LHCN-M2 (cell line): ENCODE data around the genes DPEP2, DUS2 and SMPD3.

DNA sequence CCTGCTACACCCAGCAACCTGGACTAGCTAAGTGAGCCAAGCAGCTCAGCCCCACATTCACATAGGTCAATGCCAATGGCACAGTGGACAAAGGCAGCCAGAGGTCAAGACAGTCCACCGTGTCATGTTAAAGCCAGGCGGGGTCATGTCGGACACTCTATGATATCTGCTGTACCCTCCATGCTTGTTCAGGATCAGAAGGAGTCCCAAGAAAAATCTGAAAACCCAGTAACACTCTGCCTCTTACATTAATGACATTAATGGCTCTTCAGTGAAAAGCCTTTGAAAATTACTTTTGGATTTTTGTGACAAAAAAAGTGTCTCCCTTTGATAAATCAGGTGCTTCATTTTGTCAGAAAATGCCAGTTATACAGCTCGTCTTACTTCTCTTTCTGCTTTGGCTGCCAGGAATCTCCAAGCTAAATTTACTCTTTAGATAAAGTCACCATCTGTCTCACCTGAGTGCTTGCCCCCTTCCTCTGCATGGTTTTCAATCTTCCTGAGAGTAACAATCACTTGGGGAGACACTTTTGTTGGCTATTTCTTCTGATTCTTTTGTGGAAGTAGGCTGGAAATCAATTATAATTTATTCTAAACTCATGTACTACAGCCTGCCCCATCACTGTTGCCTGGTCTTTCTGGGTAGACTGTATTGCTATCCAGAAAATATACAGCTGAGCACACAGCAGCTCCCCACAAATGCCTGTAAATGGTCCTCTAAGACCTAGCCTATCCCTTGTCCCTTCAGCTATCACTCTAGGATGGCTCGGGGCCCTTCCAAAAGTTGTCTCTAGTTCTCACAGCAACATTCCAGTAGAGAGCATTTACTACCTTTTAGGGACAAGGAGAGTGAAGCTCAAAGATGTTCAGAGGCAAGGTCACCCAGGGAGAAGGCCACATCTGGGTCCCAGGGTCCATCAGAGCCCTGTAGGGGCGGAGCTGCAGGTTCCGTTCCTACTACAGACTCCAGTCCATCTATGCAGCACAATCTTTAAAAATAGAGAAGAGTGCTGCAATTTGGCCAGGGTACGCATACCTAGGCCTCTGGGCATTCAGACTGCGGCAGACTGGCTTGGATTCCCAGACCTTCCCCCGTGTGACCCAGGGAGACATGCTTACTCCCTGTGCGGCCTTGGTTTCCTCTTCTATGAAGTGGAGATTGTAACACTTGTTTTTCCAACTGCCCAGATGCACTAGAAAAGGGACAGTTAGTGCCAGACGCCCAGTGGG, 3.0 kb downstream of the SLC12A4 start:
- RAMPAGE, long total RNA: no peak

DNA sequence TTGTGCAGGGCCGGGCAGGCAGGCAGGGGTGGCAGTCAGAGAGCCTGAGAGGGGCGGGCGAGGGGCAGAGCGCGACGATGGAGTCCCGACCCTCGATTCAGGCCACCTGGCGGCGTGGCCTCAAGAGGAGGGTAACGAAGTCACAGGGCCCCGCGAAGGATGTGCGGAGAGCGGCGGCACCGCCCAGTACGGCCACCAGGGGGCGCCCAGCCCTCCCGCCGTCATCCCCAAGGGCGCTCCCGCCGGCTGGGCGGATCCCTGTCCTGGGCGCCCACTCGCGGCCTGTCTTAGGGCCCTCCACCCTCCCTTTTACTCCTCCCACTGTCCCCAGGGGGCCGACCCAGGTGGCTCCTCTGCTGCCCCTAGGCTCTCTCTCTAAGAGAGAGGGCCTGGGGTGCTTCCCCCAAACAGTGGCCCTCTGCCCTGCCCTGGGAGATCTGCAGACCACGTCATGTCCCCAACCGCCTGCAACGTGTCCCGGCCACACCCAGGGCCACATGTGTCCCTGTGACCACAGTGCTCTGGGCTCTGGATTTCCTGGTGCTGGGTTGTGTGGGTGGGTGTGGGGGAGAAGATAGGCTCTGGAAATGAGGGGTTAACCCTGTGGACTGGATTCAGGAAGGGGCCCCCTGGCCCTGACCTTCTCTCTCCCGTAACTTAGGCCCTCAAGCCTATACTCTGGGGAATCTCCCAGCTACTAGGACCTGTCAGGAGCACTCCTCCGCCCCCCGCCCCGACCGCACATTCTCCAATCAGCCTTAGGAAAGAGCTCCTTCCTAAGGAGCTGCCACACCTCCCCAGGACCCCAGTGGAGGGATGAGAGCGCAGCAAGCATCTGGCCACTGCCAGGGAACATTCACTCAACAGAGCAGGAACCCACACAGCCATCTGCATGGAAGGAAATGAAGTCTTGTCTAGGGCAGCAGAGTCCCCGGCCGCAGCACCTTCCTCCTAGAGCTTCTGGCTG, 5.8 kb downstream of the DPEP2 start:
- RAMPAGE, long total RNA: no peak

DNA sequence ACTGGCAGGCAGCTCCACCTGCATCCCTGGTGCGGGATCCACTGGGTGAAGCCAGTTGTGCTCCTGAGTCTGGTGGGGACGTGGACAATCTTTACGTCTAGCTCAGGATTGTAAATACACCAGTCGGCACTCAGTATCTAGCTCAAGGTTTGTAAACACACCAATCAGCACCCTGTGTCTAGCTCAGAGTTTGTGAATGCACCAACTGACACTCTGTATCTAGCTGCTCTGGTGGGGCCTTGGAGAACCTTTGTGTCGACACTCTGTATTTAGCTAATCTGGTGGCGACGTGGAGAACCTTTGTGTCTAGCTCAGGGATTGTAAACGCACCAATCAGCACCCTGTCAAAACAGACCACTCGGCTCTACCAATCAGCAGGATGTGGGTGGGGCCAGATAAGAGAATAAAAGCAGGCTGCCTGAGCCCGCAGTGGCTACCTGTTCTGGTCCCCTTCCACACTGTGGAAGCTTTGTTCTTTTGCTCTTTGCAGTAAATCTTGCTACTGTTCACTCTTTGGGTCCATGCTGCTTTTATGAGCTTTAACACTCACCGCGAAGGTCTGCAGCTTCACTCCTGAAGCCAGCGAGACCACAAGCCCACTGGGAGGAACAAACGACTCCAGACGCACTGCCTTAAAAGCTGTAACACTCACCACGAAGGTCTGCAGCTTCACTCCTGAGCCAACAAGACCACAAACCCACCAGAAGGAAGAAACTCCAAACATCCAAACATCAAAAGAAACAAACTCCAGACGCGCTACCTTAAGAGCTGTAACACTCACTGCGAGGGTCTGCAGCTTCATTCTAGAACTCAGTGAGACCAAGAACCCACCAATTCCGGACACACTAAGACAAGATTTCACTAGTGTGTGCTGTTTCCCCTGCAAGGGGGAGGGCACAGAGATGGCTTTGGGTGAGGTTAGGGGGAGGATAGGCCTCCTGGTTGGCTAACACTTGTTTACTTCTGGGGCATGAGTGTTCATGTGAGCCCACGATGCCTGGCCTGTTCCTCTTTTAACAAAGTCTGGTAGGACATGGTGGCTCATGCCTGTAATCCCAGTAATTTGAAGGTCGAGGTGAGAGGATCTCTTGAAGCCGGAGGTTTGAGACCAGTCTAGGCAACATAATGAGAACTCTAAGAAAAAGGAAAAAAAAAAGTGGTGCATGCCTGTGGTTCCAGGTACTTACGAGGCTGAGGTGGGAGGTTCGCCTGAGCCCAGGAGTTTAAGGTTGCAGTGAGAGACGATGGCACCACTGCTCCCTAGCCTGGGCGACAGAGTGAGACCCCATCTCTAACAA, at the start of gene DPEP2:
Gene DPEP2 (minus strand): TSS at position 870 of the 1,298 bp plus-strand sequence.
- RAMPAGE, long total RNA: no peak

DNA sequence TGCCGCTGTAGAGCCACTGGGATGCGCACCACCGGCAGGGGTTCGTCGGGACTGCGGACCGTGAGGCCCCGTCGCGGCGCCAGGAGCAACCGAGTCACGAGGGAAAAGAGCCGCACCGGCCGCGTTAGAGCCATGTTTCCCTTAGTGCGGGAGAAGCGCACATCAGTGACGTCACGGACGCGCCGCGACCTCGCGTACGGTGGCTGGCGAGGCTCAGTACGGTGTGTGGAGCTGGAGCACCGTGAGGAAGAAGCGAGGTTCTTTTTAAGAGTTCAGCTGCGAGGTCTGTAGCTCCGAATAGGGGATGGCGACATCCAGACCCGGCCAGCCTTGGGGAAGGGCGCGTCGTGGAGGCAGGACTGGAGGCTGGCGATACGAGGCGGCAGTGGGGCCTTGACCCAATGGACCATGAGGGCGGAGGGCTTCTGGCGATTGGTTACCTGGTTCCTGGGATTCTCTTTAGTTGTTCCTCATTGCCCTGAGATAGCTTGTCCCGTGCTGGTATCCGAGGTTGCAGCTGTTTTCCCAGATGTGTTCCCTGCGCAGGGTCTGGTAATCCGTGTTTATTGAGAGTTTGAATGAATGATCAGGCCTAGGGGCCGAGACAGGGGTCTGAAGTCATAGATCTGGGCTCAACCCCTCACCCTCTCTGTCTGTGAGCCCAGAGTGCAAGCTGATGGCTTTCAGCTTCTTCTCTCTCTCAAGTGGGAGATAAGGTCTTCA, at the start of gene DUS2:
Gene DUS2 (plus strand): TSS at position 216 of the 723 bp plus-strand sequence.
- RAMPAGE, long total RNA: no peak

DNA sequence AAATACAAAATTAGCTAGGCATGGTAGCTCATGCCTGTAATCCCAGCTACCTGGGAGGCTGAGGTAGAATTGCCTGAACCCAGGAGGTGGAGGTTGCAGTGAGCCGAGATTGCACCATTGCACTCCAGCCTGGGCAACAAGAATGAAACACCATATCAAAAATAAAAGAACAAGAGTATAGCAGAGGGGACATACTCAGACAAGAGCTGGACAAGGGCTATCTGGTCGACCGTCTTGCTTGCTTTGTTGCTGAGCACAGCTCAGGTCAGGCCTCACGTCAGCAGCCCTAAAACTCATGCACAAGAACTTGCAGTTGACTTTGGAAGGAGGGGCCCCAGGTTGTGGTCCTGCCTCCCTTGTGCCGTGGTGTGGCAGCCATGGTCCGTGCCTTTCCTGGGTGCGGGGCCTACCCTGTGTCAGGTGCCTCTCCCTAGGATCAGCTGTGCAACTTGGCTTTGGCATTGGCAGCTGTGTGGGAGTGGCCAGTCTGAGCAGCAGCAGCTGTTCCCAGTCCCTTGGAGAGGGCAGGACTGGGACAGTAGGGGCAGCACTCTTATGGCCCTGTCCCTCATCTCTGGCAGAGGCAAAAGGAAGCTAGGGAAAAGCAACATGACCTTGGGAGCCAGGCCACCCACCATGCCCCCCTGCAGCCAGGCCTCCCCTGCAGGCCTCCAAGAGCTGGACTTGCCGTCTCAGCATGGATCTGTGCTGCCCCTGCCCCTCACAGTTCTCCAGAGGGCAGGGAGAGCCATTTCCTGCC, 15.8 kb upstream of the NFATC3 start:
- RAMPAGE, long total RNA: no peak

DNA sequence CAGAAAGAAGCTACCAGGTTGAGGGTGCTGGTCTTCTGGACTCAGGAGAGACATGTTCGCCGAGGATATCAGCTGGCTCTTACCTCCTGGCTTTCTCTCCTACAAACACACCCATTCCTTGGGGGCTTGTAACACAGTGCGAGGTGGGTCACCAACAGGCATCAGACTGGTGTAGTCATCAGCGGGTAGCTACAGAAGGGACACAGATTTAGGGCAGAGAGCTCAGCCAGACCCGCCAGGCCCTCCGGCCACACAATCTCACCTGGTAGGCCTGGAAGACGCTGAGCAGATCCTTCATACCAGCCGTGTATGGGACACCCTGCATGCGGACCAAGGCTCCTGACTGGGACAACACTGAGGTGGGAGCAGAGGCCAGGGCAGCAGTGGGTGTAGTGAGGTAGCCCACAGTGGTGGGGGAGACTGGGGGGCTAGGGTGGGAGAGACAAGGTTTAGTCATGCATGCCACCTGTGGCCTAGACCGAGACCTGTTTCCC, 5.8 kb downstream of the ESRP2 start:
- RAMPAGE, long total RNA: no peak

- RAMPAGE, long total RNA: no peak
Observed at GRCh38 chr16:68234934-68235434, 943 bp downstream of the ESRP2 start.

DNA sequence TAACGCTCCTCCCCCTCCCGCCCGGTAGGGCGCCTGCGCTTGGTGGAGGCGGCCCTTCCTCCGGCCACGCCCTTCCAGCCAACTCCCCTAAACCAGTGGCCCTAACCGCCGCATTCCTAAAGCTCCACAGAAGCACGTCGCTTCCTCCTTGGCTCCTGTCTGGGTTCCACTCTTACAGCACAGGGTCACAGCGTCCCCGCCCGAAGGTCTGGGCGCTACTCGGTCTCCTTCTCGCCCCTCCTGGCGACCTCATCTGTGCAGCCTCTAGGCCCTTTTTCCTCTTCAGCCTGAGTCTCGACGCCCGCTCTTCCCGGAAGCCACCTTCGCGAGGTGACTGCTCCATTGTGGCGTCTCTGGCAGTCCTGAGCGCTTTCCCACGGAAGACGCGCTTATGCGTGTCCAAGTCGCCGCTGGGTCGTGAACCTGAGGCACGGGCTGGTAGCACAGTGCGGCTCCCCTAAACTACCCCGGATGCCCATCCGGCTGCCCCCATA, 1.9 kb upstream of the ESRP2 start:
- RAMPAGE, long total RNA: no peak

- RAMPAGE, long total RNA: no peak
Observed at GRCh38 chr16:68257859-68258809, 6.2 kb upstream of the SLC7A6 start.

DNA sequence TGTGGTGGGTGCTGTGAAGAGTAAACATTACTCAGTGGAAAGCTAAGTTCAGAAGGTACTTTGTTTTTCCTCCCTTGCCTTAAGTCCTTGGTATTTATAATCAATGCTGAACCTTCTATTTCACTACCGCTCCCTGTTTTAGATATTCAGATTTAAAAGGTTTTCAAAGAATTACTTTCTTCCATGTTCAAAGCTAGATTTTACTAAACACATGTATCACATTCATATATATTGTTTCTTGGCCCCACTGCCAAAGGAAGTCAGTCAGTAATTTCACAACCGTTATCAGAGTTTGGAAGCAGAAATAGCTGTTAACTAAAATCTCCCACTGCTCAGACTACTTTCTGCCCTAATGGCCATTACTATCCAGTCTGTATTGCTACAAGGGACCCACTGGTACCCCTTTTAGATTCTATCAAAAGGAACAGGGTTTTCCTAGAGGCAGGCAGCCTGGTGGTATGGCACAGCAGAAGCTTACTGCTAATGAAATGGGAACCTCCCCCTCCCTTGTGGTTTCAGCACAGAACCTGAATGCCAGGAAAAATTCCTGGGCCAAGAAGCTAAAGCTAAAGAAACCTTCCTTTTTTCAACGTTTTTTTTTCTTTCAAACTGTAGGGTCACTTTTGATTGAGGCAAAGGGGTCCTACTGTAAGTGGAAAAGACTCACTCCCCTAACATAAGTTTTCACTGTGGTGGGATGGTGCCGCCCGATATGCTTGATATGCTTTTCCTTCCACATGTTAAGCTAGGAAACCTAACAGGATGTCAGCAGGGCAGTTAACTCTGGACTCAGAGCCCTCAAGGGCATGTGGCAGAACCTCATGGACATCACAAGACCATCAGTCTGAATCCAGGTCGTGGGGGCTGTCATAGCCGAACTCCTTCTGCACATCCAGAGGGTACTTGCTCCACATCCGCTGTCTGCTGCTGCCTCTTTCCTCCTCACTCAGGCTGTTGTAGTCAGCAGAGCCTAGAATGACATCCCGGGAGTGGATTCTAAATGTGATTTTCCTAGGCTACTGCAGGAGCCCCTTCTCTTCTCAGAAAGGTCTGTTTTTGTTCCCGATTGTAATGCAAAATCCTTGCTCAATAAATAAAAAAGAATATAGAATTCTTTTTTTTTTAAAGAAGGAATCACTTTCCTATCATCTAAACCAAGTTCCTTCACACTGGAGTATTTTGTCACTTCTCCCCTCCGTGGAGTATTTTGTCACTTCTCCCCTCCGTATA, 9.9 kb downstream of the SLC7A6OS start:
- RAMPAGE, long total RNA: no peak

DNA sequence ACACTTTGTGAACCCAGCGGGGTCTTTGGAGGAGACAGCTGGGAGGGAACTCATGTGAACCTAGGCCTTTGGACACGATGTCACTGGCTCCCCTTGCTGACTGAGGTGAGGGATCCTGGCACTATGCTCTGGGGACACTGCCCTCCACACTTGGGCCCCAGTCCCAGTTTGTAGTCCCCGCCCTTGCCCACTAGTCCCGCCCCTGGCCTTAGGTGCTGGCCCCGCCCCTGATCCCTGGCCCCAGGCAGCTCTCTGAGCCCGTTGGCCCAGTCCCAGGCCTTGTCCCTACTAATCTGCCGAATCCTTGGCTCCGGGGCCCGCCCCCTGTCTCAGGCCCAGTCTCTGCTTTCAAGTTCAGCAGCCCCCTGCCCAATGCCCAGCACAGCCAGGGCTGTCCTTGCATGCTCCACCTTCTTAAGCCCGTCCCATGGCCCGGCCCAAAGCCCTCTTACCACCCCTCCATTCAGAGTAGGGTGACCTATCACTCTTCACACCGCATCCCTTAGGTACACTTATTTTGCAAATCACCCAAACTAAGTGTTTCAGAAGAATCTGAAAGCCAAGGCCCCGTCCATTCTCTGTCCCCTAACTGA, 60.9 kb downstream of the SMPD3 start:
- RAMPAGE, long total RNA: no peak

GRCh38 chr16:68397521-68397982, 50.8 kb downstream of the SMPD3 start:
- RAMPAGE, long total RNA: no peak

DNA sequence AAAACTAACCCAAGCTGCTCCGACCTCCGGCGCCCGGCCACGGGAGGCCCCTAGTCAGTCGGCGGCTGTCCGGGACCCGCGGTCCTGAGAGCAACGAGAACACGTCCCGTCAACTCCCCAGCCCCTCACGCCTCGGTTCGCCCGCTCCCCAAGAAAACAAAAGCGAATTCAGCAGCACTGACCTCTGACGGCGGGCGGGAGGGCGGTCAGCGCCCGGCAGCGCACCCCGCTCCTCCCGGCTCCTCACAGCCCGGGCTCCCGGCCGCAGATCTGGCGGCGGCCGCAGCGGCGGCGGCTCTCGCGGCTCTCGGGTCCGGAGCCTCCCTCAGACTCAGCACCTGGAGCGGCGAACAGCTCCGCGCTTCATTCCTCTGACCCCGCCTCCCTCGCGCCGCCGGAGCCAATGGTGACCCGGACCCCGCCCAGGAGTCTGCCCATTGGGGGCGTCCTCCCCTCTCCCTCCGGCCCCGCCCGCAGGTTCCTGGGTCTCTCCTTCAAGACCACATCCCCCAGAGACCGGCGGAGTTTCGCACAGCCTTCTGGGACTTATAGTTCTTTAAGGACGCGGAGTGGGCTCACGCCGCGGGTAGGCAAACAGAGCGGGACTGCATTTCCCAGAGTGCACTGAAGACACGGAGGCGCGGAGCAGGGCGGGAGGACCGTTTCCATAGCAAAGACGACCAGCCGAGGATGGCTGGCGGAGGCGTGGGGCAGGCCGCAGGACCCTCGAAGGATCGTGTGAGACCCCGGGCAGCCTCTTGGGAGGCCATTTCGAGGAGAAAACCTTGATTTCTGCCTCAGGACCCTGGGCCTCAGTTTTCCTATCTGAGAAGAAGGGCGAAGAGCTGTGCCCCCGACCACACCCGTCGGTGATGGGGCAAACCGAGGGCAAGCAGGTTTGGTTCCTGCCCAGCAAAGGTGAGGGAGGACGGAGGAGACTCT, at the start of gene SMPD3:
Gene SMPD3 (minus strand): TSS at position 338 of the 942 bp plus-strand sequence.
- RAMPAGE, long total RNA: no peak

DNA sequence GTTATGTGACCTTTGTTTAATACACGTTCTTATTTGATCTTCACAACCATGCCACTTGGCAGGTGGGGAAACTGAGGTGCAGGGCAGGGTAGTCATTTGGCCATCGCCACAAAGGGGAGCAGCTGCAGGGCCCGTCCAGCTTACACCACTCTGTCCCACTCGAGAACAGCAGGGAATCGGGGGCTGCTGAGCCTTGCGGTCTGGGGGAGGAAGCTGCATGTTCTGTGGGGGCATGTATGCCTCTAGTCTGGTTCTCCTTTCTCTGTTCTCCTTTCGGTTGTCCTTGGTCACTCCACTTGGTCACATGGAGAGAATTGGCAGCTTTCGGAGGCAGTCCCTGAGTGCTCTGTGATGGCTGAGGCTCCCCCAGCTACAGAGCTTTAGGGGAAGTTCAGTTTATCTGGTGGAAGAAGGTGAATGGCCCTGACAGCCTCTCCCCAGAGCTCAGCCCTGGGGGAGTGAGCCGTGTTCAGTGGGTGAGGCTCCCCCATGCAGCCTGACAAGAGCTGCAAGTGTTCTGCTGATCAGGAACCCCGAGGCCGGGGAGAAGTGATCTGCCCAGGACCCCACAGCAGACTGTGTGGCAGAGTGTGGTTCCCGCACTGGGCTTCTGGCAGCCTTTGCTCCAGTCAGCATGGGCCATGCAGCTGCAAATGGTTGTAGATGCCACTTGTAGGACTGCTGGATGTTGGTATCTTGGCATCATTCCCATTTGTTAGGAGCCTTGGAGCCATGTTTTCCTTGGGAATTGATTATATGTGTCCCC, 22.3 kb upstream of the SMPD3 start:
- RAMPAGE, long total RNA: no peak

DNA sequence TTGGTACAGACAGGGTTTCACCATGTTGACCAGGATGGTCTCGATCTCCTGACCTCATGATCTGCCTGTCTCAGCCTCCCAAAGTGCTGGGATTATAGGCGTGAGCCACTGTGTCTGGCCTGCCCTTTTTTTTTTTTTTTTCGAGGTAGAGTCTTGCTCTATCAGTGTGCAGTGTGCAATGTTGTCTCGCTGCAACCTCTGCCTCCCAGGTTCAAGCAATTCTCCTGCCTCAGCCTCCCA, 4.6 kb downstream of the ZFP90 start:
- RAMPAGE, long total RNA: no peak

GRCh38 chr16:68644278-68644534, 904 bp upstream of the CDH3 start:
- RAMPAGE, long total RNA: no peak

DNA sequence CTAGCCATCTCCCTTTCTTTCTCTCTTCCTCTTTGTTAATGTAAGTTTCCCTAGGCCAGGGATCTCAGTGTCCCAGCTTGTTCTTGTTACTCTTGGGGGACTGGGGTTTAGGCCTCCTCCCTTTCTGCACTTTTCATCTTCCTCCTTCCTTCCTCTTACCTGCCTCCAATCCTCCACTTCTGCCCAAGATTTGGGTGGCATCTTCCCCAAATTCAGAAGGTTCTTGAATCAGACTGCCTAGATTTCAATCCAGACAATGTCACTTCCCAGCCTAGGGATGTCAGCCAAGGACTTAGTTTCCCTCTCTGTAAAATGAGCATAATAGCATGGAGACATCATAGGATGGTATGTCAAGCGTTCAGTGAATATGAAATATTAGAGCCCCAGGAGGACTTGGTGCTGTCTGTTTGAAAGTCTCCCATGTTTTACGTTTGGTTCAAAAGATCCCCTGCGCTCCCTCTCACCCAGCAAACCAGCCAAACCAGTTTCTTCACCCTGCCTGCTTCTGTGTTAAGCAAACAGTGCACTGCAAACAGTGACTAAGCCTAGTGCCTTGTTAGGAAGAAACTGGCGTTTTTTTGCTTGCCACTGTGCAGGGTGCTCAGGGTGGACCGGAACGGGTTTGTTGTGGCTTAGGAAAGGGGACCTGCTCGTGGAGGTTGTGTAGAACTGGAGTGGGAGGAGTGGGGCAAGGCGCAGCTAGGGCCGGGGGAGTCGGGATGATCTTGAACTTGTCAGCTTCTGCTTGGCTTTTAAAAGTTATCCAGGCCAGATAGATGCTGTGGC, 7.5 kb downstream of the CDH1 start:
- RAMPAGE, long total RNA: no peak

- RAMPAGE, long total RNA: no peak
Observed at GRCh38 chr16:68770306-68771060, 33.4 kb downstream of the CDH1 start.

DNA sequence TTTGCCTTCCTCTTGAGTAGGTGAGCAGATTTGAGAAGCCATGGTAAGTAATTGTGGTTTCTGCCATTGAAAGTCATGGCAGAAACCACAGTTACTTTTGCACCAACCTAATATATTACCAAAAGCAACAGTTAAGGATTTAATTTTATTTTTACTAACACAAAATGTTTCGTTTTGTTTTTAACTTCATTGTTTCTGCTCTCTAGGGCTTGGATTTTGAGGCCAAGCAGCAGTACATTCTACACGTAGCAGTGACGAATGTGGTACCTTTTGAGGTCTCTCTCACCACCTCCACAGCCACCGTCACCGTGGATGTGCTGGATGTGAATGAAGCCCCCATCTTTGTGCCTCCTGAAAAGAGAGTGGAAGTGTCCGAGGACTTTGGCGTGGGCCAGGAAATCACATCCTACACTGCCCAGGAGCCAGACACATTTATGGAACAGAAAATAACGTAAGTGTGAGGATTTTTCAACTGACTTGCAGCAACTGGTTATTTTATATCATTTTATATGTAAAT, 28.0 kb upstream of the TANGO6 start:
- RAMPAGE, long total RNA: no peak

DNA sequence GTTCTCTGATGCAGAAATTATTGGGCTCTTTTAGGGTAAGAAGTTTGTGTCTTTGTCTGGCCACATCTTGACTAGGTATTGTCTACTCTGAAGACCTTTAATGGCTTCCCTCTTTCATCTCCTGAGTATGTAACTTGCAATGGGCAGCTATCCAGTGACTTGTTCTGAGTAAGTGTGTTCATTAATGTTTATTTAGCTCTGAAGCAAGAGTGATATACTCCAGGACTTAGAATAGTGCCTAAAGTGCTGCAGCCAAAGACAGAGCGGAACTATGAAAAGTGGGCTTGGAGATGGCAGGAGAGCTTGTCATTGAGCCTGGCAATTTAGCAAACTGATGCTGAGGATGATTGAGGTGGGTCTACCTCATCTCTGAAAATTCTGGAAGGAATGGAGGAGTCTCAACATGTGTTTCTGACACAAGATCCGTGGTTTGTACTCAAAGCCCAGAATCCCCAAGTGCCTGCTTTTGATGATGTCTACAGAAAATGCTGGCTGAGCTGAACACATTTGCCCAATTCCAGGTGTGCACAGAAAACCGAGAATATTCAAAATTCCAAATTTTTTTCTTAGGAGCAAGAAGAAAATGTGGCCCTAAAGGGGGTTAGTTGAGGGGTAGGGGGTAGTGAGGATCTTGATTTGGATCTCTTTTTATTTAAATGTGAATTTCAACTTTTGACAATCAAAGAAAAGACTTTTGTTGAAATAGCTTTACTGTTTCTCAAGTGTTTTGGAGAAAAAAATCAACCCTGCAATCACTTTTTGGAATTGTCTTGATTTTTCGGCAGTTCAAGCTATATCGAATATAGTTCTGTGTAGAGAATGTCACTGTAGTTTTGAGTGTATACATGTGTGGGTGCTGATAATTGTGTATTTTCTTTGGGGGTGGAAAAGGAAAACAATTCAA, 8.5 kb upstream of the TANGO6 start:
- RAMPAGE, long total RNA: no peak